Endothelial cell (in vitro differentiated cells): ENCODE data around the genes NAIF1, SLC25A25, PTGES2, LCN2 and SLC27A4.

GRCh38 chr9:128063216-128063900, 3.8 kb downstream of the NAIF1 start:
- PRO-cap = no peak

DNA sequence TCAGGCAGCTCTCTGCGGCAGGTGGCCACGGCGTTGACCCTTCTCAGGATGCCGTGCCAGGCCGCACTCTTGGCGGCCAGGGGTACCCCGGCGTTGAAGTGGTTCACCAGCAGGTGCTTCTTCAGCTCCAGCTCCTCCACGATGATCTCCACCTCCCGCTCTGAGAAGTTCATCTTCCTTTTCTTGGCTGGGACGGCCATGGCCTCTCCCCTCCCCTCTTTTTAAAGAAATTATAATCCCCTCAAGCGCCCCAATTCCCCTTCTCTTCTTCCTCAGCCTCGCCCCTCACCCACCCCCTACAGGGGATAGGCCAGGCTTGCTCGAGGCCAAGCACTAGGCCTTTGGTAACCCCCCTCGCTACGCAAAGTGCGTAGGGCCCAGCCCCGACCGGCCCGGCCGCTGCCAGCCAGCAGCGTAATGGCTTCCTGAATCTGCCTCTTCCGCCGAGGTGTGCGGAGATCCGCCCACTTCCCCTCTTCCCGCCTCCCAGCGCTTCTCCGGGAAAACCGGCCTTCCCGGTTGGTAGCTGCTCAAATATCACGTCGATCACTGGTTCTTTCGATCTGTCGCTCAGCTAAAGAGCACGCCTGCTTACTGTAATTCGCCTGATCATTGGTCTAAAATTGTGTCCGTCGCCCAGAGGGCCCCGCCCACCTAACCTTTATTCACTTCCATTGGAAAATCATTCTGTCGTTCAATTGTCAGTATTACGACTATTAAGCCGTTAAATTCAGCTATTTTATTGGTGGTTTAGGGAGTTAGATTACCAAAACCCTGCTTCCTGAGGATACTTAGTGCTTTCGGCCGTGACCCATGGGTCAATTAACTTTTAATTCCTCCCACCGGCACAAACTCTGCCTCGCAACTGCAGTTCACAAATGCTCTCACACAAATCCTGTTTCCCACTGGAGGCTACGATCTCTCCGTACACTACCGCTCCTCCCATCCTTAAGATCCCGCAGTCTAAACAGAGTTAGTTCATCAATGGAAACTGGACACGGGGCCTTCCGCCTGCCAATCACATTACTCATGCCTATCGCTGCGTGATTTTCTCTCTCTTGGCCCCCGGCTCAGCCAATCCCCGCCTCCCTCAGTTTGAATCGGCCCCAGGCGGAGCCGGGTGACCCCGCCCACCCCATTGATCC, at the start of gene NAIF1:
TSS of gene NAIF1 (minus strand) at position 419 of the 1,145 bp plus-strand sequence.
- PRO-cap = unidirectional peak, minus-strand start at position 318 of the sequence; bidirectional peak, plus-strand start at position 668 of the sequence, minus-strand start at position 419 of the sequence; bidirectional peak, plus-strand start outside the sequence, minus-strand start at position 950 of the sequence

GRCh38 chr9:128068047-128068957, at the start of gene SLC25A25:
Gene SLC25A25 (plus strand): TSS chr9:128068232.
- PRO-cap = bidirectional peak, plus-strand start at chr9:128068234, minus-strand start at chr9:128067851; bidirectional peak, plus-strand start at chr9:128068483, minus-strand start at chr9:128068440

- PRO-cap = no peak
Observed at GRCh38 chr9:128079405-128079551, 11.2 kb downstream of the SLC25A25 start.

GRCh38 chr9:128094061-128095213, 26.4 kb downstream of the SLC25A25 start:
- PRO-cap = bidirectional peak, plus-strand start at chr9:128094632, minus-strand start at chr9:128094440

GRCh38 chr9:128127154-128127841, at the start of gene PTGES2:
Gene PTGES2 (minus strand): TSS chr9:128127729.
- PRO-cap = bidirectional peak, plus-strand start at chr9:128127782, minus-strand start at chr9:128127726

DNA sequence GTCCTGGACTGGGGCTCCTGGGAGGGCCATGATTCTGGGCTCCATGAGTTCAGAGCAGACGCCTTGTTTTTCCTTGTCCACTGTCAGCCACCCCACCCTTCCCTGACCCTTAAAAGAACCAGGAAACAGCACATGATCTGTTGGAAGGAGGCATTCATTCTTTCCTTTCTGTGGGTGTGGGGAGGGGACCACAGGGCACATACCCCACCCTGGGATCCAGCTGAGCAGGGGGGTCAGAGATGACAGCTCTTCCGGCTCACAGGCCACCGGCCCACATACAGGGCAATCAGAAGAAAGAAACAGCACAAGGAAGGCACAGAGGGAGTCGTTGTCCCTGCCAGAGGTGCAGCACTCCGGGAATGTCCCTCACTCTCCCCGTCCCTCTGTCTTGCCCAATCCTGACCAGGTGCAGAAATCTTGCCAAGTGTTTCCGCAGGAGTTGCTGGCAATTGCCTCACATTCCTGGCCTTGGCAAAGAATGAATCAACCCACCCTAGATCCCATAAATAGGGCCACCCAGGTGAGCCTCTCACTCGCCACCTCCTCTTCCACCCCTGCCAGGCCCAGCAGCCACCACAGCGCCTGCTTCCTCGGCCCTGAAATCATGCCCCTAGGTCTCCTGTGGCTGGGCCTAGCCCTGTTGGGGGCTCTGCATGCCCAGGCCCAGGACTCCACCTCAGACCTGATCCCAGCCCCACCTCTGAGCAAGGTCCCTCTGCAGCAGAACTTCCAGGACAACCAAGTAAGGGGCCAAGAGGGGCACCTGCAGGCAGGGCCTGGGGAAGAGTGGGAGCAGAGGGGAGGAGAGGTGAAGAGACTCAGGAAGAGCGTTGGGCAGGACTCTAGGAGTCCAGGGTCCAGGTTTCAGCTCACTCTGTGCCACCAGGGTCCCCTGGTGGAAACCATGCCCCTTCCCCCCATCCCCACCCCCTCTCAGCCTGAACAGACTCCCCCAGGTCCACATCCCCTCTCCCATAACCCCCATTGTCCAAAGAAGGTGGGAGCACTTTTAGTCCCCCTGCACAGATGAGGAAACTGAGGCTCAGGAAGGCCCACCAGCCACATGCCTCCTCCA, at the start of gene LCN2:
TSS of gene LCN2 (plus strand) at position 532 of the 1,075 bp plus-strand sequence.
- PRO-cap = no peak

DNA sequence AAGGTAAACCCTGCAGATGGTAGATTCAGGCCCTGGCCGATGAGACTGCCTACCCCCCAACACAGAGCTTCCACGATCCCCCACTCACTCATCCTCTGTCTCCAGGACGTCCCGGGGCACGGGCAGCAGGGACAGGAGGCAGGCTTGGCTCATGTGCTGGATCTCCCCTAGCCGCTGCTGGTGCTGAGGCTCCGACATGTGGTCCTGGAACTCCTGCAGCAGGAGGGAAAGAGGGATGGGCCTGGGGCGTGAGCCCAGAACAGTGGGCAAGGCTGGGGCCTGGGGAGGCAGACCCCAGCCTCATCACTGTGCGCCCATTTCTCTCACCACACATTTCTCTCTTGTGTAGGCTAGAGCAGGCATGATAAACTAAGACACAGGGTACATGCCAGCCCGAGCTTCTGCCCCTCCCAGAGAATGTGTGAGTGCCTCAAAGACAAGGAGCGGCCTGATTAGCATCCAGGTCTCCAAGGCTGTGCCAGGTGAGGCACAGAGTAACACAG, 15.1 kb downstream of the CIZ1 start:
- PRO-cap = no peak

GRCh38 chr9:128215668-128216482, 12.7 kb downstream of the DNM1 start:
- PRO-cap = no peak

DNA sequence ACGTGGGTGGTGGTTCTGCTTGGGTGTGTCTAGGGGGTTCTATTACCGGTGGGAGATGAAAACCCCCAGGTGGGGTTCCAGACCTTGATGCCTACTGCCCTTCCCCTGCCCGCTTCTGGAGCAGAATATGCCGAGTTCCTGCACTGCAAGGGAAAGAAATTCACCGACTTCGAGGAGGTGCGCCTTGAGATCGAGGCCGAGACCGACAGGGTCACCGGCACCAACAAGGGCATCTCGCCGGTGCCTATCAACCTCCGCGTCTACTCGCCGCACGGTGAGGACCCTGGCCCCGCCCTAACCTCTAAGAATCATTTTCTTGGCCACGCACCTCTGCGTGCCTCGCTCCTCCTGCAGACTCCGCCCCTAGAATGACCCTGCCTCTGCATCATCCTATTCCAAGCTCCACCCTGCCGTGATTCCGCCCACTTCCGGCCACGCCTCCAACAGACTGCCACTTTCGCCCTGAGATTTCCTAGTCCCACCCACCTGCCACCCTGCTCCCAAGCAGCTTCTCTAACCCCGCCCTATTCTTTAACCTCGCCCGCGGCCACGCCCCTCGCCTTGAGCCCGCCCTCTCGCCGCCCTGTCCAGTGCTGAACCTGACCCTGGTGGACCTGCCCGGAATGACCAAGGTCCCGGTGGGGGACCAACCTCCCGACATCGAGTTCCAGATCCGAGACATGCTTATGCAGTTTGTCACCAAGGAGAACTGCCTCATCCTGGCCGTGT, 15.4 kb downstream of the DNM1 start:
- PRO-cap = unidirectional peak, minus-strand start at position 303 of the sequence; unidirectional peak, minus-strand start at position 370 of the sequence

DNA sequence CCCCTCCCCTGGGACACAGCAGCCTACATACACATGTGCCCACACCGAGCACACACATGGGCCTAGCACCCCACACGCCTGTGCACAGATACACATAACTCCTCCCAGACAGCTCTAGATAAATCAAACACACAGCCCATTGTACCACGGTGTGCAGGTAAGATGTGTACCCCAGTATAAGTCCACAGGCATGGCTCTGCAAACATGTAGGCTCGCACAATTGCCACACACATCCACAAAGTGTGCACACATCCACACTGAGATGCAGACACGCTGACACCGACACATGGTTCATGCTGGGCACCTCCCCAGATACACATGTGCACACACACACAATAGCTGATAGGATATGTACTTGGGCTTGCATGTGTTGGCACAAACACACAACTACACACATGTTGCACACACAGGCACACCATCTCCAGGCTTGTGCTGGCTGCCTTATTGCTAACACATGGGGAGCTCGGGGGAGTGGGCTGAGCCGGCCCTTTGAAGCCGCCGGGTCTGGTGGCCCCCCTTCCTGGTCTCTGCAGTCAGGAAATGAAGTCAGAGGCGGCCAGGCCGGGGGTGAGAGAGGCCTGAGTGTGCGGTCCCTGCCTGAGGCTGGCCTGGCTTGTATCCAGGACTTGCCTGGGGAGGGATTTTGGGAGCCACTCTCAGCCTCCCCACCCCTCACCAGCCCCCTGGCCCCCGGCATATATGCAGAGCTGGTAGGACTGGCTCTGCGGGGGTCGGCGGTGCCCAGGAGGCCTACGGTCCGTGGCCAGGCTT, 30.1 kb downstream of the GOLGA2 start:
- PRO-cap = unidirectional peak, plus-strand start at position 549 of the sequence

- PRO-cap = no peak
Observed at GRCh38 chr9:128339765-128341044, at the start of gene SLC27A4. Gene SLC27A4 (plus strand): TSS chr9:128340527.

- PRO-cap = no peak
Observed at GRCh38 chr9:128341411-128341890, 1.1 kb downstream of the SLC27A4 start.

- PRO-cap = no peak
Observed at GRCh38 chr9:128342999-128343556, 2.8 kb downstream of the SLC27A4 start.

- PRO-cap = no peak
Observed at GRCh38 chr9:128390238-128391161, 19.3 kb downstream of the URM1 start.

GRCh38 chr9:128396956-128397568, 23.6 kb upstream of the CERCAM start:
- PRO-cap = no peak

DNA sequence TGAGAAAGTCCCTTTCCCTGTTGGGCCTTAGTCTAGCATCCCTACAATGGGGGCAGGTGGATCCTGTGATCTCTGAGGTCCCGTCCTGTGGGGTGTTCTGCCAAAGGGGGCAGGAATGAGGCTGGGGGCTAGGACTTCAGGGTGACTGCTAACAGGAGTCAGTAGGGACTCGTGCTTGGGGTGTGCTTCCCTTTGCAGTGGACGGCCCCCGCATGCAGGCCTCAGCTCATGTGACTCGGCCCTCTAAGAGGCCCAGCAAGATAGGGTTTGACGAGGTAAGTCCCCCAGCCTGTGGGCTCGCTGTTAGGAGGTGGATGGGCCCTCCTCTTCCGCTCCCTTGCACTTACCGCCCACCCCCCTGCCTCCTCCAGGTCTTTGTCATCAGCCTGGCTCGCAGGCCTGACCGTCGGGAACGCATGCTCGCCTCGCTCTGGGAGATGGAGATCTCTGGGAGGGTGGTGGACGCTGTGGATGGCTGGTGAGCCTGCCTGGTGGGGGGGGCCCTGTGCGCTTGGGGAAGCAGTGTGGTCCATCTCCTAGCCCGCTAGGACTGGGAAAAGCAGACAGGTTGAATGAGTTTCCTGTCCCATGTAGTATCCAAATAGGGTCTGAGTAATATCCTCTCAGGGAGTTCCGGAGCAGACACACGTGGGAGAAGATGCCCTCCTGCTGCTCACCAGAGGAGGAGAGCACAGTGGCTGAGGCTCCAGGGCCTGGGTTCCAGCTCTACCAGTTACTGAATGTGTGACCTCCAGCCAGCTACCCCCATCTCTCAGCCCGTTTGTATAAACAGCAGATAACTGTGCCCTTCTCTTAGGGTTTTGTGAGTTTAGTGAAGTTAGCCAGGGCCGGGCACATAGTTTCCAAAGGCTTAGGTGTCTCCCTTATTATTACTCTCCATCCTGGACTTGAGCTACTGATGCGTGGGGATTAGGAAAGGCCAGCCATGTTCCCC, 8.2 kb downstream of the CERCAM start:
- PRO-cap = no peak

- PRO-cap = no peak
Observed at GRCh38 chr9:128434019-128434626, 13.5 kb downstream of the CERCAM start.

GRCh38 chr9:128550083-128550609, 2.2 kb upstream of the SPTAN1 start:
- PRO-cap = no peak

DNA sequence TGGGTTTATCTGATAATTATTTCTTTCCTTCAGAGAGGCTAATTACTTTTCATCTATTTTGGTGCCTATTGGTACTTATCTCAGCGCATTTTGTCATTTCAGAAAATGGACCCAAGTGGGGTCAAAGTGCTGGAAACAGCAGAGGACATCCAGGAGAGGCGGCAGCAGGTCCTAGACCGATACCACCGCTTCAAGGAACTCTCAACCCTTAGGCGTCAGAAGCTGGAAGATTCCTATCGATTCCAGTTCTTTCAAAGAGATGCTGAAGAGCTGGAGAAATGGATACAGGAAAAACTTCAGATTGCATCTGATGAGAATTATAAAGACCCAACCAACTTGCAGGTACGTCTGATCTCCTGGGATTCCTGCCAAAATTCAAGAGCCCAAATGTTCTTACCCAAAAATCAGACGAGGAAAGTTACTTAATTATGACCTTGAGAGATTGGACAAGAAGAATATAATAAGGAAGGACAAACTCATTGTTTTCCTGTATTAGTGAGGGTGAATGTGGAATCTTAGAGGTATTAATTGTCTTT, 14.3 kb downstream of the SPTAN1 start:
- PRO-cap = no peak